Measurements from ENCODE around the gene PROC.

- RRBS, result no CpG with 5 or more reads among the region's 10 CpGs
CAGE:
- cytosol, long polyA plus RNA, result no peak
- long polyA plus RNA, result no peak
- nucleus, long polyA plus RNA, result no peak
Measured at GRCh38 chr2:127418207-127418569, at the start of gene PROC. PROC (plus strand) TSS chr2:127418427.

- RRBS, result 2% methylated on average over 7 of the region's 33 CpGs
CAGE:
- cytosol, long polyA plus RNA, result no peak
- long polyA plus RNA, result no peak
- nucleus, long polyA plus RNA, result no peak
Measured at GRCh38 chr2:127423434-127424070, 5.3 kb downstream of the PROC start.

- RRBS, result no CpG with 5 or more reads among the region's 15 CpGs
CAGE:
- cytosol, long polyA plus RNA, result no peak
- long polyA plus RNA, result no peak
- nucleus, long polyA plus RNA, result no peak
Measured at GRCh38 chr2:127515599-127516483, 10.4 kb downstream of the IWS1 start.

DNA sequence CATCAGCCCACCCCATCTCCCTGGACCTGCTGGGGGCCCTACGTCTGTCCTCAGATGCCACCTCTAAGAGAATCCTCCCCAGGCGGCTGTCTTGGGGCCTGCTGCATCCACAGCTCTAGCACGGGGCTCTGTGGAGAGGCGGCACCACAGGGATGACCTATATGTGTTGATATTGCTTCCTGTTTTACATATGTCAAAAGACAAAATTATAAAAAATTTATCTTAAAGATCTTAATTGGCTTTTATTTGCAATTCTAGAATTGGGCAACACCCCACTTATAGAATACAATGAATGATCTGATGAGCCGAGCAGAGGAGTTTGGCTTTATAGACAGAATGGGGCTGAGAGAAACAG lies 1.3 kb downstream of the MYO7B start:
- RRBS, result no CpG with 5 or more reads among the region's 5 CpGs
CAGE:
- cytosol, long polyA plus RNA, result no peak
- long polyA plus RNA, result no peak
- nucleus, long polyA plus RNA, result no peak

DNA sequence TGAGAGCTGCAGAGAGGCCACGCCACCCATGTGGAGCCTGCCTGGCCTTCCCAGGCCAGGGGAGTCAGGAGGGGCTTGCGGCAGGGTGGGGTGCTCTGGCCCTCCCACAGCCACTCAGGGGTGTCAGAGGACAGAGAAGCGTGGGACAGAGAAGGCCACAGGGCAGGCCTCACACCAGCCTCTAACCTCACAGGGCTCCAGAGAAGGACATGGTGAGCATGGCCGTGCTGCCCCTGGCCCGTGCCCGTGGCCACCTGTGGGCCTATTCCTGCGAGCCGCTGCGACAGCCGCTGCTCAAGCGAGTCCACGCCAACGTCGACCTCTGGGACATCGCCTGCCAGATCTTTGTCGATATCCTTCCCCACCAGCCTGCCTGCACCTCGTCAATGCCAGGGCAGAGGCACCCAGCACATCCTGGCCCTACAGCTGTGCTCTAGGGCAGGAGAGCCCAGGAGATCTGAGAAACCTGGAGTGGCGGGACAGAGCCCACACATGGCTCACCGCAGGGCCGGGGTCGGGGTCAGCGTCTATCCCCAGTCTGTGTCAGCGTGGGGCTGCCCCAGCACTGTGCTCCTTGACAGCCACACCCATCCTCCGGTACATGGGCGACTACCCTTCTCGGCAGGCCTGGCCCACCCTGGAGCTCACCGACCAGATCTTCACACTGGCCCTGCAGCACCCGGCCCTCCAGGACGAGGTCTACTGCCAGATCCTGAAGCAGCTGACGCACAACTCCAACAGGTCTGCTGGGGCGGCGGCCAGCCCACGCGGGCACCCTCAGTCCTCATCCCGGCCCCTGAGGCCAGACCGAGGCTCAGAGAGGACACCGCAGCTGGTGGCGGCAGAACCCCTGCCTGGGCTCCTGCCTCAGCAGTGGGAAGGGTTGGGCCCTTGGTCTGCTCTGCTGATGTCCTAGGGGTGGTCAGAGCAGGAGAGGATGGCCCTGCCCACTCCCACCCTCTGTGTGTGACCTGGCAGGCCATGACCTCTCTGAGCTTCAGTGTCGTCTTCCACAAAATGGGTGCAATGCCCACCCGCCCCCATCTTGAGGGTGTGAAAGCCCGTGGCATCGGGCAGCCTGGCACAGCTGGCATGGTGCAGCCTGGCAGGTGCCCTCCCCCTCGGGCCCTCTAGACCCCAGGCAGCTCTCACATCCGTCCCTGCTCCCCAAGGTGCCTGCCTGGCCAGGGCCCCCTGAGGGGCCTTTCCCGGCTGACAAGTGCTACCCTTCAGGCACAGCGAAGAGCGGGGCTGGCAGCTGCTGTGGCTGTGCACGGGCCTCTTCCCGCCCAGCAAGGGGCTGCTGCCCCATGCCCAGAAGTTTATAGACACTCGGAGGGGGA lies 14.5 kb upstream of the GPR17 start:
- RRBS, result 90% methylated on average over 8 of the region's 50 CpGs
CAGE:
- cytosol, long polyA plus RNA, result no peak
- long polyA plus RNA, result no peak
- nucleus, long polyA plus RNA, result no peak

- RRBS, result no CpG with 5 or more reads among the region's 26 CpGs
CAGE:
- cytosol, long polyA plus RNA, result no peak
- long polyA plus RNA, result no peak
- nucleus, long polyA plus RNA, result no peak
Measured at GRCh38 chr2:127638261-127639207, 7.4 kb upstream of the GPR17 start.

DNA sequence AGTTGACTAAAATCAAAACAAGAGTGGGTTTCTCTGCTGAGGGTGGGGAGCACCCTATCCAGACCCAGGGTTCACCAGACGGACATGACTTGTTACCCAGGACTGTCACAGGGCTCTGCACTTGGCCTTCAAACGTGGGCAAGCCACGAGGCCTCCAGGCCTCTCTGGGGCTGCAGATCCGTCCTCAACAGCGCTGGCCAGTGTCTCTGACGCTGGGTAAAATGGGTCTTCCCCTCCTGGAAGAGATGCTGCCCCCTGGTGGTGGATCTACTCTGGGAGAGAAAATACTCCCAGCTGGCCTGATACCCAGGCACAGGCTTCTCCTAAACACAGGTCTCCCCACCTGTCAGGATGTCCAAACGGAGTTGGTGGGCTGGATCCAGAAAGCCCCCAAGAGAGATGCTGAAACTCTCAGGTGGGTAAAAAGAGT lies 3.7 kb downstream of the GPR17 start:
- RRBS, result no CpG with 5 or more reads among the region's 7 CpGs
CAGE:
- cytosol, long polyA plus RNA, result no peak
- long polyA plus RNA, result no peak
- nucleus, long polyA plus RNA, result no peak

DNA sequence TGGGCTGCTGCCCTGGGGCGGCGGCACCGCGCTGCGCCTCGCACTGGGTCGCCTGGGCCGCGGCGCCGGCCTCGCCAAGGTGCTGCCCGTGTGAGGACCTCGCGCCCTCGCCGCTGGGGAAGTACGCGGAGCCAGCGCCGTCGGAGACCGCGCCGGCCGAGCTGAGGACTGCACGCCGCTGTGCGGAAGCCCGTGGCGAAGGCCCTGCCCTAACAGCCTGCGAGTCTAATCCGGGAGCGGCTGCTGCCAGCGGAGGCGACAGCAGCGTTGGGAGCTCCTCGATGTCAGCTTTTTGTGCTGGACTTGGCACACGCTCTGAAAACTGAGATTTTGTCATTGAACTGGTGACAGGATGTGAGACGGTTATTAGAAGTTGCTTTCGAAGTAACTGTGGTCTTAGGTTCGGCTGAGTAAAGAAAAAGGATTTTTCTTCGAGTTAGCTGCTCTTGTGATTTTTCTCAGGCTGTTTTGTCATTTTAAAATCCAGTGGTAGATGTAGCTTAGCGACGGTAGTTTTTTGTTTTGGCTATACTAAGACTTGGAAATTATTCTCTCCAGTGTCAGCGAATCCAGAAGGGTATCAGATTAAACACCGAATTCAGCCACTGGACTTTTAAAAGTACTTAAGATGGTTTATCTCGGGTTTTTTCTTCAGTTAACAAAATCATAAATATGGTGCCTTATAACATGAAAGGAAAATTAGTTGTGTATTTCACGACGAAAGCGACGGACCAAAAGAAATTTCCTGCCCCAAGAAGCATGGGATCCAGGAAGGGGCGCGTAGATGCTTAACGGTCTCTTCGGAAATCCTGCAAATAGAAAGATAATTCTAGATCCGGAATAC lies 1.0 kb downstream of the SFT2D3 start:
- RRBS, result 1% methylated on average over 18 of the region's 57 CpGs
CAGE:
- cytosol, long polyA plus RNA, result no peak
- long polyA plus RNA, result no peak
- nucleus, long polyA plus RNA, result start-site peak on the plus strand centred at position 777 of the sequence, 9 bp wide, 33 reads

DNA sequence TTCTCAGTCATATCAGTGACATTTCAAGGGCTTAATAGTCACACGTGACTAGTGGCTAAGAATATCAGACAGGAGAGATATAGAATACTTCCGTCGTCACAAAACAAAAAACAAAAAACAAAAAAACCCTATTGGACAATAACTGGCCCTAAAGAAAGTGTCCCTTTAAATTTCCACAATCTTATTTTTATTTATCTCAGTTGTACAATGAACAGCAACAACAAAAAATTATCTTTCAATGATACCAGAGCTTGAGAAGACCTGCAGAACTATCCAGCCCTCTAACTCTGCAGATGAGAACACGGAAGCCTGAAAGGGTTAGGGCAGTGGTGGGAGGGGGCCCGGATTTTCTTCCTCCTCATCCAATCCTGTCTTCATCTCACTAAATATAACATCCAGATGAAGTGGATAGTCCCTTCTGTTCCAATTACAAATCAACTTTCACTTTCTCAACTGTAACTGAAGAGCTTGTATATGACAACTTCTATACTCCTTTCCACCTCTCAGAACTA lies 32.4 kb downstream of the SFT2D3 start:
- RRBS, result no CpG with 5 or more reads among the region's 5 CpGs
CAGE:
- cytosol, long polyA plus RNA, result no peak
- long polyA plus RNA, result no peak
- nucleus, long polyA plus RNA, result no peak

DNA sequence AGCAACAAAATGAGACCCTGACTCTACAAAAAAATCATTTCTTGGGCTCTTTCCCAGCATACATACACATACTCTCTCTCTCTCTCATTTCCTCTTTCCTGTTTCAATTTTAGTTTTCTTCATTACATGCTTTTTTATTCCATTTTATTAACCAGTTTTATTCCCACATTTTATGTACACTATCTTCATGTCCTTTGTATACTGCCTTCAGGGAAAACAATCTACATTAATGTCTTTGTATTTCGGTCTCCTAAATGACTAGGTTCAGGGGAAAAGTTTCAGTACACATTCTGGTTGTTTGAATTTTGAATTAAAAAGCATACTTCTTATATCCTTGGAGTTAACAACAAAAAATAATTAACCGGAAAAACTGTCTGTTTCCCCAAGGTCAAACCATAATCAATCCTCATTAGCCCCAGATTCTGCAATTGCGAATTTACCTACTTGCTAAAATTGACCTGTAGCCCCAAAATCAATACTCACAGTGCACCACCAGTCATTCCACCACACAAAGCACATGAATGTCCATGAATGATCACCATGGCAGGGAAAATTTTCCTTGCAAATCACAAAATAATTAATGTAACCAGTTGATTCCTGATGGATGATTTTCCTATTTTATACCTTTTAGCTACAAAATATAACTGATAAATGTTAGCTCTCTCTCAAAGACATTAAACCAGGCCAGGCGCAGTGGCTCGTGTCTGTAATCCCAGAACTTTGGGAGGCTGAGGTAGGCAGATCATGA lies 14.3 kb downstream of the WDR33 start:
- RRBS, result no CpG with 5 or more reads among the region's 5 CpGs
CAGE:
- cytosol, long polyA plus RNA, result no peak
- long polyA plus RNA, result no peak
- nucleus, long polyA plus RNA, result no peak

GRCh38 chr2:127884238-127885124 lies 1.3 kb downstream of the AMMECR1L start:
- RRBS, result 67% methylated on average over 2 of the region's 16 CpGs
CAGE:
- cytosol, long polyA plus RNA, result no peak
- long polyA plus RNA, result no peak
- nucleus, long polyA plus RNA, result no peak

DNA sequence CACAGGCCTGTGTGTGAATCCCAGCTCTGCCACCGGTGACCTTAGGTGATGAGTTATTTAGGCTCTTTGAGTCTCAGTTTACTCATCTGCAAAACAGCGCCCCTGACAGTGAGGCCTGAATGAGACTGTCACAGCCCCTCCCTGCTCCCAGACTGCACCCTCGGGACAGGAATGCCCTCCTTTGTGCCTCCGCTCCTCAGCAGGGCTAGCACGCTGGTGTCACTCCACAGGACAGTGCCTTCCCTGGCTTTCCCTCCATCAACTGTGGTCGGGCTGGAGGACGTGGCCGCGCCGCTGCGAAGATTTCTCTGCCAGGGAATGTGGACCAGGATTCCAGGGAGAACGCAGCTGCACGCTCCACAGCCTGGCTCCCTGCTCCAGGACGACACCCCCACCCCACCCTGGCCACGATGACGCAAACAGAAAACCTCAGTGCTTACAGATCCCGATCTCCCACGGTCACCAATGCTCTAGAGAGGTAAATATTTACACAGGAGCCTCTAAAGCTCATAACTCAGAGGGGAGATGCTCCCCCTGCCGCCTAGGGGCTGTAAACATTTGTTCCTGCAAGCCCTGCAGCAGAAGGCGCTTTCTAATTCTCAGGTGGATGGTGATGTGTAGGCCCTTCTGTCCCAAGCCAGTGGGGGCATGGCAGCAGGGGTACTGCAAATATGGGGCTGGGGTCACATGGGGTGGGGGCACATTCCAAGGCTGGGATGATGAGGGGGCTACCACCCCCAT lies 12.5 kb downstream of the HS6ST1 start:
- RRBS, result no CpG with 5 or more reads among the region's 20 CpGs
CAGE:
- cytosol, long polyA plus RNA, result no peak
- long polyA plus RNA, result no peak
- nucleus, long polyA plus RNA, result no peak

DNA sequence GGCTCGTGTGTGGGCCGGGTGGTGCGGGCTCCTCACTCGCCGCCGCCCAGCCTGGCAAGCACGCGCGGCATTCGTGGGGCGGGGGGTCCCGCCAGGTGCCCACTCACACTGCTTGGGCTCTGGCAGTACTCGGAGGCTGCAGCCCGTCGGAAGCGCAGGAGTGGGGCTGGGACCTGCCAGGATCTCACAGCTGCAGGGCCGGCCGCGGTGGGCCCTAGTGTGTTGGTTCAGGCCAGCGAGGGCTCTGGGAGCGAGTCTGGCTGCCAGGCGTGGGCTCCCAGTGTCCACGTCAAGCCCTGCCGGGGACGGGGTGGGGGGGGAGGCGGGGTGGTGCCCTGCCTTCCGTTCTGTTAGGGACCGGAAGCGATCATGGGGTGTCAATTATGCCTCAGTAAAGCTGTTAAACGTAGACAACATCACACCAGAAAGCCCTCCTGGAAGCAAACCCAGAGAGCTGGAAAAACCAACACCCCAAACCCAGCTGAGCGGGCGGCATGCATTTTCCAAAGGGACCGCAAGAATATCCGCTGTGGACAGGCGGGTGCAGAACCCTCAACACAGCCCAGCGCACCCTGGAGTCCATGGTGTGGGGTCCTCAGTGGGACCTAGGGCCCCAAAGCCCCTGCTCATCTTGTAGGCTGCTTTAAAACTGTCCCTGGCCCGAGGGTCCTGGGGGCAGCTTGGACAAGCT lies 1.2 kb upstream of the HS6ST1 start:
- RRBS, result 60% methylated on average over 7 of the region's 37 CpGs
CAGE:
- cytosol, long polyA plus RNA, result no peak
- long polyA plus RNA, result no peak
- nucleus, long polyA plus RNA, result no peak

DNA sequence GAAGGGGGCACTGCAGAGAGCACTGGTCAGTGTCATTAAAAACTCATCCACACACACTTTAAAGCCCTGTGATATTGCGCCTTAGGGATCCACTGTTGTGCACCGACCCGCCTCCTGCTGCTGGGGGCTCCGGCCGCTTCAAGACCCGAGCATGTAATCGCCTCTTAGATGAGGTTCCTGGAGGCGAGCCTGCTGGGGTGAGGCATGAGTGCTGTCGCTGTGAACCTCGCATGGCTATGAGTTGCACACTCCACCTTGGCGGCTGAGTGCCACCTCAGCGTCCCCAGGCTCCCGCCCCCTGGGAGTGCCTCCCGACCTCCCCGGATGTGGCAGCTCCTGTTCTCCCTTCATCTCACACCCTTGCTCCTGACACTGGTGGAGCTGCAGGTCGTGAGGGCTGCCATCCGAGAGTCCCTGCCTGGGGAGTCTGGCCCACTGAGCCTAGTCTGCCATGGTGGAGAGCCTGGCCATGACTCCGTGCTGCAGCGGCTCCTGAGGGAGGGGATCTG lies 61.4 kb upstream of the HS6ST1 start:
- RRBS, result no CpG with 5 or more reads among the region's 19 CpGs
CAGE:
- cytosol, long polyA plus RNA, result no peak
- long polyA plus RNA, result no peak
- nucleus, long polyA plus RNA, result no peak

GRCh38 chr2:128395850-128396329 lies 77.2 kb upstream of the HS6ST1 start:
- RRBS, result no CpG with 5 or more reads among the region's 7 CpGs
CAGE:
- cytosol, long polyA plus RNA, result no peak
- long polyA plus RNA, result no peak
- nucleus, long polyA plus RNA, result no peak

GRCh38 chr2:128438023-128438322 lies 119.3 kb upstream of the HS6ST1 start:
- RRBS, result no CpG with 5 or more reads among the region's 14 CpGs
CAGE:
- cytosol, long polyA plus RNA, result no peak
- long polyA plus RNA, result no peak
- nucleus, long polyA plus RNA, result no peak

DNA sequence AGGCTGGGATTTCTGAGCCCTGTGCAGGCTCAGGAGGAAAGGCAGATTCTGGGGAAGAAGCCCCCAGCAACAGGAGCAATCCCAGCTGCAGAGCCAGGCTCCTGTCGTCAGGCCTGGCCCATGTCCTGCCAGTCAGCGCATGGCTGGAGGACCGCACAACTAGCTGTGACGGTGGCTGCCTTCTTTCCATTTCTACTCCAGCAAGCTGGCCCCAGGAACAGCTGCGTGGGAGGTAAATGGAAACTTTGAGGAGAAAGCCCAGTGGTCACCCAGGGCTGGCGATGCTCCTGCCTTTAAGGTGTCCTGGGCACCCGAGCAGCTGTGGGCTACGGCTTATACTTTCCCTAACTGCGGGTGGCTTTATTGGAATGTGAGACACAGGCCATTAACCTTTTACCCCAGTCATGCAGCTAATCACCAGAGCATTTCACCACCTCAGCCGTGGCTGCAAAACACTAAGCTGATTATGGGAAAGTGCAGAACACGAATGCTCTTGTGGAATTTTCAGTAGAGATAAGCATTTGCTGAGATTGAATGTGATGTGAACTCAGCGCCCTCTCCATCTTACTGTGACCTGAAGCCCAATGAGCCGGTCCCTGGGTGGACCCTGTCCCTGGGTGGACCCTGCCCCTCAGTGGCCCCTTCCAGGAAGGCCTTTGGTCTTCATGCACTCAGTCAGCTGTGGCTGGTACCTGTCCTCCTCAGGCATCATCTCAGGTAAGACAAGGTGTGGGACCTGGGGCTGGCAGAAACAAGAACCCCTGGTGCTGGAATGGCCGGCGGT lies 275.3 kb upstream of the HS6ST1 start:
- RRBS, result no CpG with 5 or more reads among the region's 15 CpGs
CAGE:
- cytosol, long polyA plus RNA, result no peak
- long polyA plus RNA, result no peak
- nucleus, long polyA plus RNA, result no peak

DNA sequence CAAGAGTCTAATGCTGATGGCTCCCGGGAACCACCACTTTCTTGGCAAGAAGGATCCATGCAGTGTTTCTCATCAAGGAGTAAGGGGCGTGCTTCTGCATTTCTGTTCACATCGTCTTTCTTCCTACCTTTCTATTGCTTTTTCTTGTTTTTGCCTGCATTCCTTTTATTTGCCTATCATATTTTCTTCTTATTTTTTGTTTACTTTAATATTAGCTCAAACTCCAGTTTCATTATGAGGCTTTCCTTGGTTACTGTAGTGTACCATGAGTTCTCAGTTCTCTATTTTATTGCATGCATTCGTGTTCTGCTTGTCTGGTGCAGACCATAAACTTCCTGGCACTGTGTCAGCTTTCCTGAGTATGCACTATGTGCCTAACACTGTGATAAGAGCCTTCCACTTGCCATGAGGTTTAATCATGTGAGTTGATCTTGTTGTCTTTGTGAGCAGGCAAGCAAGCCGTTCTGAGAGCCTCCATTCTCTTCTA lies 631.7 kb upstream of the RAB6C start:
- RRBS, result no CpG with 5 or more reads among the region's 5 CpGs
CAGE:
- cytosol, long polyA plus RNA, result no peak
- long polyA plus RNA, result no peak
- nucleus, long polyA plus RNA, result no peak

- RRBS, result no CpG with 5 or more reads among the region's 2 CpGs
CAGE:
- cytosol, long polyA plus RNA, result no peak
- long polyA plus RNA, result no peak
- nucleus, long polyA plus RNA, result no peak
Measured at GRCh38 chr2:129443370-129443771, 536.1 kb upstream of the RAB6C start.

DNA sequence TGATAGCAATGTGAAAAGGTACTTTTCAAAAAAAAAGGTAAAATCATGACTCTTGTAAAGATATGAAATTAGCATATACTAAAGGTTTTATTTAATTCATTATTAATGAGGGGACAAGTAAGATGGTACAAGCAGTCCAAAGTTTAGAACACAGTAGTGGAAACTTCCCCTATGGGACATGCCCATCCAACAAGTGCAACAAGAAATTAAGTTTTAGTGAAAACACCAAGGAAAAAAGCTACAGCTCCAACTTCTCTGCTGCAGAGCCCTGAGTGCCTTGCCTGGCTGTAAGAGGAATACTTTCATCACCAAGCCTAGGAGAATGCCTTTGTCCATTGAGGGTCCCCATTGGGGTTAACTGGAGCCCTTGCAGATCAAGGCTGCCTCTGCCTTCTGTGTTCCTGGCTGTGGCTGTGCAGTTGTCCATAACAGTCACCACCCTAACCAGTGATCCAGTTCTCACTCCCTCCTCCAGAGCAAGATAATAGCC lies 44.6 kb upstream of the RAB6C start:
CAGE:
- cytosol, long polyA plus RNA, result no peak
- long polyA plus RNA, result no peak
- nucleus, long polyA plus RNA, result no peak